BE2C (cell line): ENCODE measurements around a stretch of chr7.

- RRBS: no CpG with 5 or more reads among the region's 27 CpGs
Observed at GRCh38 chr7:158070112-158071101, 517.2 kb downstream of the PTPRN2 start.

GRCh38 chr7:158742334-158742621, 37.7 kb upstream of the NCAPG2 start:
- RRBS: no CpG with 5 or more reads among the region's 8 CpGs

DNA sequence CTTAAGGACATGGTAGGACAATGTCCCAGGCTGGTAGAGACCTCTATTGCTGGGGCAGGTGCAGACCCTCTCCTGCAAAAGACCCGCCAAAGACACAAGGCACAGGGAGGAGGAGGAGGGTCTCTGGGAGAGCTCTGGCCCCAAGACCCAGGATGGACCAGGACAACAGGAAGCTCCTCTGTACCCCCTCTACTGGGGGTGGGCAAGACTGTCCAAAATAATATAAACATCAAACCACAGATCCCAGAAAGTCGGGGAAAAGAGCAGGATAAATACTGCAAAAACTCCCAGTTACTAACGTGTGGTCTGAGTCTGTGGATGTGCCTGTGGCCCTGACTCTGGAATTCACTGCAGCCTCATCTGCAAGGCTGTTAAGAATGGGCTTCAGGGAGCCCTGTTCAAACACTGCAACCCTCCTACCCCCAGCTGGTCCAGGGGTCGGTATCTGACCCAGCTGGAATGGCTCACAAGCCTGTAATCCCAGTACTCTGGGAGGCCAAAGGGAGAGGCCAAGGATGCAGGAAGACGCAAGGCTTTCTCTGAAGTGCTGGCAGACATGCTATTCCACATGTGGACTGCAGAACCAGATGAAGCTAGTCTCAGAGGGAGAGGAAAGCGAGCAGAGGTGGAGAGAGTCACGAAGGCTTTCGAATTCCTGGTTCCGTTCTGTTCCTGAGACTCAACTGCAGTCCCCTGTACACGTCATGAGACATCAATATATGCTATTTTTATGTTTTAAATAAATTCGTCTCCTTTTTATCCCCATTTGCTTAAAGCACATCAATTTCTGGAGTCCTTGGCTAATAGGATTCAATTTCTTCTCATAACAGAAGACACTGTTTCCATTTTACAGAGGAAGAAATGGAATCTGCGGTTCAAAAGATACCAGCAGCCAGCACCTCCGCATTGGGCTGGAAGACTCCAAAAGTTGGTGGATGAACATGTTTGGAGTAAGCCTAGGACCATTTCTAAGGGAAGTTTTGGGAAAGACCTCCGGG, 45.1 kb downstream of the ESYT2 start:
- RRBS: no CpG with 5 or more reads among the region's 14 CpGs

DNA sequence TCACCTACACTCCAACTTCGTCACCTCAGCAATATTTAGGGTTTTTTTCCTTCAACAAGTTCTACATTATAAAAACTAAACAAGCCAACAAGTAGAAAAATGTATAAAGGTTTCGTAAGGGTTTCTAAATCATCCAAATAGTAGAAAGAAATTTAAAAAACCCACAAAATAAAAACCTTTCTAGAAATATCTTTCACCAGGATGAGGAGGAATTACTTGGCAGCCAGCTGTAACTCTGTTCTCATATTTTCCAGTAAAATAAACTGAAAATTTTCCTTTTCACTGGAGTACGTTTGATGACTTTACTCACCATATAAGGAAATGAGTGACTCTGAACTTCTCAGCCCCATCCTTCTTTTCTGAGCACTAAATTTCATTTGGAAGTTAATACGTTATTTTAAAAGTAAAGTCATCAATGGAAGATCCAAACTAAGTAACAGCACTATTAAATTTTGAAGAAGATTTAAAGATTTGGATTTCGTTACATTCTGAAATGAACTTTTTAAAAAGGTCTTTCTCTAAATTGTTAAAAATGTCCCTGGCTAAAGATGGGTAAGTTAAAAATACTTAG, 43.5 kb downstream of the ESYT2 start:
- RRBS: no CpG with 5 or more reads among the region's 5 CpGs

- RRBS: 95% methylated on average over 6 of the region's 32 CpGs
Observed at GRCh38 chr7:158796548-158797188, 32.6 kb downstream of the ESYT2 start.

DNA sequence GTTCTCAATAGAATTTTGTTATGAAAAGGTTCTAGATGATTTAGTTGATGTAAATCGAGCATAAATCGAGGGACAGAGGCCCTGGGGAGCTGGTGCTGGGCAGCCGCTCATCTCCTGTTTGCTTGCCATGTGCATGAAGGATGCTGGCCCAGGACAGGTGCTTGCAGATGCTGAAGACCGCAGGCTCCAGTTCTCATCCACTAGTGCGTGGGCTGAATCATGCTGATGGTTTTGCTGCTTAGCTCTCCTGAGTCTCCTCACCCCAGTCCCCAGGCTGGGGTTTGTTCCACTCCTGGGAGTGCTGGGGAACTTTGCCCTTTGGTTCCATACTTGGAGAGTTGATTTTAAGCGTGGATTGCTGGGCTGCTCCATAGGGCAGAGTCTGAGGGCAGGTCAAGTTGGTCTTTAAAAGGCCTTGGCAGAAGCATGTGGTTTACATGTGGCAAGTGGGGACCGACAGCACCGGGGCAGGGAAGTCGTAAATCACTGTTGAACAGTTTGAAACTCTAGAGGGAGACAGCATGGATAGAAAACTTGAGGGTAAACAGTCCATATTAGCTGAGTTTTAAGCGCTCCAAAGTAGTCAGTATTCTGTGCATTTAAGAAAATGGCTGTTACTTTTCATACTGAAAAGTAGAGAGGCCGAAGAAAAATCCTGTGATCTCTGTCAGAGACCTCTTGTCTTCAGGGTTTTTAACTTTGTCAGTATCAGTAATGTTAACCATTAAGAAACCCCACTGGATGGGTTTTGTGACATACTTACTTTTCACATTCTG, 9.2 kb downstream of the DYNC2I1 start:
- RRBS: no CpG with 5 or more reads among the region's 11 CpGs

DNA sequence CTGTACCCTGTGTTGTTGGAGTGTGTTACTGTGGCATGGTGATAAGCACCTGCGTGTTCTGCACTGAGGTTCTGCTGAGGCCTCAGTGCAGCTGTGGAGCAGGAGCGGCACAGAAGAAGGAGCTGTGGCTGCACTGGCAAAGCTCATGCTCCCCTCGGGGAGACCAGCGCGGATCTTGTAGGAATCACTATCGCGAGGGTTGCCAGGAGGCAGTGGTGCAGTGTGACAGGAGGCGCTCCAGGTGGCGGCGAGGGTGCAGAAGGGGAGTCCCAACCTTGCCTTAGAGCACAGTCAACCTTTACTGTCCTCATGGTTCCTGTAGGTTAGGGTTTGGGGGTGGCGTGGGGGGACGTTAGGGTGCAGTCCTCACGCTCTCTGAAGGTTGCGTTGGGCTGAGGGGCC, 11.0 kb downstream of the DYNC2I1 start:
- RRBS: no CpG with 5 or more reads among the region's 14 CpGs

DNA sequence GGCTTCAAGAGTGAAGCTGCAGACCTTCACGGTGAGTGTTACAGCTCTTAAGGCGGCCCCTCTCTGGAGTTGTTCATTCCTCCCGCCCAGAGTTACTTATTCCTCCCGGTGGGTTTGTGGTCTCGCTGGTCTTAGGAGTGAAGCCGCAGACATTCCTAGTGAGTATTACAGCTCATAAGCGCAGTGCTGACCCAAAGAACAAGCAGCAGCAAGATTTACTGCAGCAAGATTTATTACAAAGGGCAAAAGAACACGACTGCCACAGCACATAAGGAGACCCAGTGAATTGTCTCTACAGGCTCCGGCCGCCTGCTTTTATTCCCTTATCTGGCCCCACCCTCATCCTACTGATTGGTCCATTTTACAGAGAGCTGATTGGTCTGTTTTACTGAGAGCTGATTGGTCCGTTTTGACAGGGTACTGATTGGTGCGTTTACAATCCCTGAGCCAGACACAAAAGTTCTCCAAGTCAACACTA, 82.2 kb downstream of the VIPR2 start:
- RRBS: no CpG with 5 or more reads among the region's 12 CpGs

GRCh38 chr7:159094875-159095496, 49.7 kb downstream of the VIPR2 start:
- RRBS: no CpG with 5 or more reads among the region's 10 CpGs

GRCh38 chr7:159198274-159198789, 53.7 kb upstream of the VIPR2 start:
- RRBS: no CpG with 5 or more reads among the region's 8 CpGs